Adrenal gland (tissue), 7 donors: ENCODE measurements around a stretch of chr2.

GRCh38 chr2:70089173-70089968 is 2.1 kb downstream of the PCBP1 start:
- PRO-cap, 3 experiments = peak in 3 of 3 experiments; most common plus-strand start chr2:70089289 (in 1); most common minus-strand start chr2:70089533 (in 3)
- RAMPAGE, long total RNA, 4 experiments = no peak in any of the 4 experiments
- RRBS = no CpG with 5 or more reads among the region's 11 CpGs

GRCh38 chr2:70102374-70103009 is 15.2 kb downstream of the PCBP1 start:
- PRO-cap, 3 experiments = no peak in any of the 3 experiments
- RAMPAGE, long total RNA, 4 experiments = no peak in any of the 4 experiments
- RRBS = no CpG with 5 or more reads among the region's 31 CpGs

DNA sequence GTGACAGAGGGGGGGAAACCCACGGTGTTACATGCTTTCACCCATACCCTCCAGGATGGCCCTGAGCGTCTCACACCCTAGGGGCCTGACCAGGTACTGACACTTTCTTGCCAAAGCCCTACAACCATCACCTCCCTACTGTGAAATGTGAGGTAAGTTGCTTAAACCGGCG is 49.8 kb downstream of the C2orf42 start:
- PRO-cap, 3 experiments = no peak in any of the 3 experiments
- RAMPAGE, long total RNA, 4 experiments = no peak in any of the 4 experiments
- RRBS = no CpG with 5 or more reads among the region's 4 CpGs

GRCh38 chr2:70141886-70142857 is 48.6 kb downstream of the C2orf42 start:
- PRO-cap, 3 experiments = peak in 3 of 3 experiments; most common plus-strand start chr2:70142223 (in 2); most common minus-strand start chr2:70142120 (in 2)
- RAMPAGE, long total RNA, 4 experiments = no peak in any of the 4 experiments
- RRBS = 2% methylated on average over 51 of the region's 102 CpGs

GRCh38 chr2:70279764-70280641 is 13.5 kb downstream of the SNRPG start:
- PRO-cap, 3 experiments = no peak in any of the 3 experiments
- RAMPAGE, long total RNA, 4 experiments = no peak in any of the 4 experiments
- RRBS = no CpG with 5 or more reads among the region's 9 CpGs

GRCh38 chr2:70381745-70382281 is 79.9 kb upstream of the FAM136A start:
- PRO-cap, 3 experiments = no peak in any of the 3 experiments
- RAMPAGE, long total RNA, 4 experiments = no peak in any of the 4 experiments
- RRBS = no CpG with 5 or more reads among the region's 7 CpGs

DNA sequence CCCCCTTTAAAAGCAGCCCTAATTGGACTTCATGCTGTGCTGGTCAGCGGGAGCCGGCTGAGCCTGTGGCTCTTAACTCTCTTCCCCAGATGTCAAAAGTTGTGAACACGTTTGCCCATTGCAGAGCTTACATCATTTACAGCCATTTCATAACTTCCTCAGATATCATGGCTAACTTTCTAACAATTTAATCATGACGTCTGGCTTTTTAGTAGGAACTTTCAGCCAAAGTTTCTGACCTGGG is 81.0 kb downstream of the TGFA start:
- PRO-cap, 3 experiments = no peak in any of the 3 experiments
- RAMPAGE, long total RNA, 4 experiments = no peak in any of the 4 experiments
- RRBS = no CpG with 5 or more reads among the region's 4 CpGs

GRCh38 chr2:70523965-70524823 is 29.4 kb downstream of the TGFA start:
- PRO-cap, 3 experiments = no peak in any of the 3 experiments
- RAMPAGE, long total RNA, 4 experiments = no peak in any of the 4 experiments
- RRBS = no CpG with 5 or more reads among the region's 13 CpGs

- PRO-cap, 3 experiments = no peak in any of the 3 experiments
- RAMPAGE, long total RNA, 4 experiments = no peak in any of the 4 experiments
- RRBS = no CpG with 5 or more reads among the region's 3 CpGs
These were observed 28.6 kb downstream of the TGFA start for GRCh38 chr2:70524824-70525661.

DNA sequence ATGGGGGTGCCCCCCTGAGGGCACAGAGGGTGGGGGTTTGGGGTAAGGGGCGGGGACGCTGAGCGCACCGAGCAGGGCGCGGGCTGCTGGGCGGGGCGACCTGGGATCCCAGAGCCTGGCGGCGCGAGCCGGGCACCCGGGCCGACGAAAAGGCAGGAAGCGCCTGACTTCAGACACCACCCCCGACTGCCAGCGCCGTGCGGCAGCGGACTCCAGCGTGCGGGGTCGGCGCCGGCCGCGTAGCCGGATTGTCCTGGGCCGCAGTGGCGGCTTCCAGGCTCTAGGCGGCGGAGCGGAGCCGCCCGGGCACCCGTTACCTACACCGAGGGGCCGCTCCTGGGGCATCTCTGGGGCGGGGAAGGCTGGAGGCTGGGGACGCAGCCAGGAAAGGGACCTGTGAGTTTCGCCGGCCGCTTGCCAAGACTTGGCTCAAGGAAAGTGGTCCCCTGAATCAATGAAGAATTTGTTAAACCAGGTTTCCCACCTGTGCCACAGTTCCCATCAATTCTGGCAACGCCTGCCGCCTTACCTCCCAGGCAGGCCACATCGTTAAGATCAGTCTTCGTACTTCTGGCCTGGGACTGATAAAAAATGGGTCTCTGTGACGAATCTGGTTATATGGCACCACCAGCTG is 524 bp upstream of the TGFA start:
- PRO-cap, 3 experiments = peak in 3 of 3 experiments; most common plus-strand start position 172 of the sequence (in 3); most common minus-strand start position 146 of the sequence (in 1)
- RAMPAGE, long total RNA, 4 experiments = no peak in any of the 4 experiments
- RRBS = 2% methylated on average over 25 of the region's 49 CpGs

- PRO-cap, 3 experiments = no peak in any of the 3 experiments
- RAMPAGE, long total RNA, 4 experiments = no peak in any of the 4 experiments
- RRBS = 100% methylated on average over 1 of the region's 9 CpGs
These were observed 81.2 kb downstream of the ADD2 start for GRCh38 chr2:70686673-70687339.

DNA sequence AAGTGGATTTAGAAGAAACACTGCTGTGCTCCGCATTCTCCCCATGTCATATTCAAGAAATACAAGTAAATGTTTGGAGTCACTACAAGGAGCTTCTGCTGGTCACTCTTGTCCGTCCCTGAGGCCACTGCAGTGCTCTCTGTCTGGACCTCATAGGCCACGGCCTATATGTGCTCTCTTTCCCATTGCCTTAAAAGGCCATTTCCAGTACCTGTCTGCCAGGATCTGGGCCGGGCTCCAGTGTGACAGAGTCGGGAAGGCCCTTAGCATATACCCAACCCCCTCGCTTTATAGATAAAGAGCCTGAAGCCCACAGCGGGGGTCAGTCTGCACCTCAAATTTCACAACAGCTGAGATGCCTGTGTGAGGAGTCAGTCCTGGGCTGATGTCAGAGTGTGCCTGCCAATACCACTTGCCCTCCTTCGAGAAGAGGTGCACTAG is 39.9 kb downstream of the ADD2 start:
- PRO-cap, 3 experiments = no peak in any of the 3 experiments
- RAMPAGE, long total RNA, 4 experiments = no peak in any of the 4 experiments
- RRBS = no CpG with 5 or more reads among the region's 8 CpGs

- PRO-cap, 3 experiments = no peak in any of the 3 experiments
- RAMPAGE, long total RNA, 4 experiments = no peak in any of the 4 experiments
- RRBS = no CpG with 5 or more reads among the region's 7 CpGs
These were observed 607 bp upstream of the ADD2 start for GRCh38 chr2:70768570-70769044.

GRCh38 chr2:71067171-71067784 is 1.2 kb upstream of the NAGK start:
- PRO-cap, 3 experiments = peak in 1 of 3 experiments; most common plus-strand start chr2:71067648 (in 1)
- RAMPAGE, long total RNA, 4 experiments = no peak in any of the 4 experiments
- RRBS = no CpG with 5 or more reads among the region's 9 CpGs

DNA sequence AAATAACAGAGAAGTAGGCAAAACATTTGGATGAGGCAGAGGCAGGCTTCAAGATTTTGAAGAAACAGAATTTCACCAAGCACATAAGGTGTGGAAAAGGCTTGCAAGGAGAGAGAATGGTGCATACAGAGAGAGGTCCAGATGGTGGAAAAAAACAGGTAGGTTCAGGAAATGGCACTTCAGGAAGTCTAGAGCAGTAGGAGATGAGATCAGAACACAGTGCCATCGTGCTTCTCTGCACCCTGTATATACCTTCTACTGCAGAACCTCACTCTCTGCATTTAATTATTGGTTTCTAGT is 2.5 kb downstream of the PAIP2B start:
- PRO-cap, 3 experiments = no peak in any of the 3 experiments
- RAMPAGE, long total RNA, 4 experiments = no peak in any of the 4 experiments
- RRBS = no CpG with 5 or more reads among the region's 1 CpG

- PRO-cap, 3 experiments = peak in 2 of 3 experiments; most common plus-strand start chr2:71390908 (in 2)
- RAMPAGE, long total RNA, 4 experiments = no peak in any of the 4 experiments
- RRBS = no CpG with 5 or more reads among the region's 9 CpGs
These were observed 58.9 kb downstream of the ZNF638 start for GRCh38 chr2:71390355-71391107.

DNA sequence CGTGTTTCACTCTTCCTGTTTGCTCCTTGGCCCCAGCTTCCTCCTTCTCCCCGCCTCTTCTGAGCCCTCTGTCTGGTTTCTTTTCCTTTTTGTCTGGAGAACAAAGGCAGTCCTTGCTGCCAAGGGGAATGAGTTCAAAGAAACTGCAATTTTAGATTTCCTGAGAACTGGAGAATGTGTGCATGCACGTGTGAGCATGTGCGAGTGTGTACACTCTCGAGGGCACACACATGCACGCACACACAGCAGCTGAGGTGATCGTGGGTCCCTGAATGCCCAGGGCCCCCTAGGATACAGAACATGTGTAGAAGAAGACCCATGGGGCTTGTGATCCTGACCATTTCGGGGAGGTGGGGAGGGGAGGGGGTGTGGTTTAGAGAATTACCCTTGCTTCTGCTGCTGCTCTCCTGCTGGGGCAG is 138.7 kb downstream of the DYSF start:
- PRO-cap, 3 experiments = no peak in any of the 3 experiments
- RAMPAGE, long total RNA, 4 experiments = no peak in any of the 4 experiments
- RRBS = no CpG with 5 or more reads among the region's 8 CpGs

GRCh38 chr2:71691607-71692466 is 225.3 kb downstream of the DYSF start:
- PRO-cap, 3 experiments = no peak in any of the 3 experiments
- RAMPAGE, long total RNA, 4 experiments = no peak in any of the 4 experiments
- RRBS = 54% methylated on average over 7 of the region's 25 CpGs

GRCh38 chr2:72148098-72148688 is 531 bp upstream of the CYP26B1 start:
- PRO-cap, 3 experiments = no peak in any of the 3 experiments
- RAMPAGE, long total RNA, 4 experiments = no peak in any of the 4 experiments
- RRBS = 2% methylated on average over 15 of the region's 57 CpGs

GRCh38 chr2:72862157-72863255 is 24.7 kb upstream of the SPR start:
- PRO-cap, 3 experiments = no peak in any of the 3 experiments
- RAMPAGE, long total RNA, 4 experiments = no peak in any of the 4 experiments
- RRBS = 2% methylated on average over 10 of the region's 44 CpGs